Frontal cortex (tissue), 2 donors: ENCODE measurements around a stretch of chr17.

DNA sequence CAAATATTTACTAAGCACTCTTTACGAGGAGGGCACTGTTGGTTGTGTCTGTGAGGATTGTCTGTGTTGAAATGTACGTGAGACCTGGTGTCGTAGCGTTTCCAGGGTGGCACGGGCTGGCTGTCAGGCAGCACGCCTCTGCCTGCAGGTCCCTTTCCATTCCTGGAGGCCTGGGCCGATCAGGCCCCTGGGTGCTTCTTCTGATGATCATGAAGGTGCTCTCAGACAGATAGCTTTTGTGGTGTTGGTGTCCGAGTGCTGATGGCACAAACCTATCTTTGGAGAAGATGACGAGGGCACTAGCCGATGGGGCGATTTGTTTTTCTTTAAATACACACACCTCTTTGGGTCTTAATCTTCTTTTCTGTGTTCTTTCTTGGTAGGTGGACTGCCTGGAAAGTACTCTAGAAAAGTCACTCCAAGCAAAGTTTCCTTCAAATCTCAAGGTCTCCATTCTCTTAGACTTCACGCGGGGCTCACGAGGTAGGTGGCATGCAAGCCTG lies 19.5 kb downstream of the PGS1 start:
- RAMPAGE, long total RNA = no peak

GRCh38 chr17:78409114-78409767 lies 30.8 kb downstream of the PGS1 start:
- RAMPAGE, long total RNA = no peak

DNA sequence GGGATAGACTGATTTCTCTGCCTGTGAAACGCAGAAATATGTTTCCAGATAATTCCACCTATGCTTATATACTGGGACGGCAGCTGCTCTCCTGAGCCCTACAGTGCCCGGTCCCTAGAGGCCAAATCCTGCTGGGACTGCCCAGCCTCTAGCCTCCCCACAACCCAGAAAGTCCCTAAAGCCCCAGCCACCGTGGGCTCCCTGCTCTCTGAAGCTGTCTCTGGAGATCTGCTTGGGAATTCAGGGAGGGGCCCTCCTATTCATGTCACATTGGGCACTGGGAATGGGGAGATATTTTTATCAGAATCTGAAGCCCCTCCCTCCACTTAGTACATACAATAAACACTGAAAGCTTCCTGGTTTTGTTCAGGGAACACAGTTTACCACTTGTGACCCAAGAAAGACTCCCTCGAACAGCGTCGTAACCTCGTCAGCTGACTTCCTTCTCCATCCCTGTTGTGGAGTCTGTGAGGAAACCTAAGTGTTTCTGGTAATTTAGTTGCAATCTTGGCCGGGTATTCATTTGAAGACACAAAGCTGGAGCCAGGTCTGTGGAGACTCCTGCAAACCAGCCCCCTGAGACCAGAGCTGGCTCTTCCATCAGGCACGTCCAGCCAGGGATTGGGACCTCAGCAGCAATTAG lies 38.4 kb downstream of the PGS1 start:
- RAMPAGE, long total RNA = no peak

DNA sequence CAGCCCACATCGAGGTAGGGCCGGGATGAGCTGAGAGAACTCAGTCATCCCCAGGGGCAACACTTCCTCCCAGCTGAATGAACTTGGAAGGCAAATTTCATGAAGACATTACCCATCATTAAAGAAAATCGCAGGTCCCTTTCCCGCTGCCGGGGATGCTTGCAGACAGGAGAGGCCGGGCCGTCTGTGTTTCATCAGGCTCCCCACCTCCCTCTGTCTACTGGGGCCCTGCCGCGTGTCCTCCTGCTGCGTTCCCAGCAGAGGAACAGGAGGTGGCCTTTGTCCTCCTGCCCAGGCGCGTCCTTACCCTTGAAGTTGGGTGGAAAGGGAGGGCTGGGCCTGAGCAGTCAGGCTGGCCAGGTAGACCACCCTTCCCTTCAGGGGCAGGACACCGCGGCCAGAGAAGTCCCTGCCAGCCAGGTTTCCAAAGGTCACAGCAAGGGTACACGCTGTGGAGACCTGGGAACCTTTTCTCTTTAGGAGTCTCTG lies 11.4 kb upstream of the DNAH17 start:
- RAMPAGE, long total RNA = no peak

DNA sequence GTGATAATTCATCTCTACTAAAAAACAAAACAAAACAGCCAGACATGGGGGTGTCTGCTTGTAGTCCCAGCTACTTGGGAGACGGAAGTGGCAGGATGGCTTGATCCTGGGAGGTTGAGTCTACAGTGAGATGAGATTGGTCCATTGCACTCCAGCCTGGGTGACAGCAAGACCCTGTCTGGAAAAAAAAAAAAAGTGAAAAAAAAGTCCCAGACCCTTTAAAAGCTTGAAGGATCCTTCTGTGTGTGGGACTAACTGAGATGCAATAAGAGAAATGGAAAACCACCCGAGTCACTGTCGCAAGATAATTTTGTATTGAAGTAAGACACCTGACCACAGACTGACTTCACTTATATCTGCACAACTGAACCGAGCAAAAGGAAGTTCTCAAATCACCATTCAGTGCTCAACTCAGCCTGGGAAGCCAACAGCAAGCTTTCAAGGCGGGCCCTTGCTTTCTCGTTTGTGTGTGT lies 61.6 kb upstream of the DNAH17 start:
- RAMPAGE, long total RNA = no peak

- RAMPAGE, long total RNA = no peak
Observed at GRCh38 chr17:78680912-78681510, 101.1 kb downstream of the CYTH1 start.

- RAMPAGE, long total RNA = no peak
Observed at GRCh38 chr17:78683209-78683821, 98.8 kb downstream of the CYTH1 start.

DNA sequence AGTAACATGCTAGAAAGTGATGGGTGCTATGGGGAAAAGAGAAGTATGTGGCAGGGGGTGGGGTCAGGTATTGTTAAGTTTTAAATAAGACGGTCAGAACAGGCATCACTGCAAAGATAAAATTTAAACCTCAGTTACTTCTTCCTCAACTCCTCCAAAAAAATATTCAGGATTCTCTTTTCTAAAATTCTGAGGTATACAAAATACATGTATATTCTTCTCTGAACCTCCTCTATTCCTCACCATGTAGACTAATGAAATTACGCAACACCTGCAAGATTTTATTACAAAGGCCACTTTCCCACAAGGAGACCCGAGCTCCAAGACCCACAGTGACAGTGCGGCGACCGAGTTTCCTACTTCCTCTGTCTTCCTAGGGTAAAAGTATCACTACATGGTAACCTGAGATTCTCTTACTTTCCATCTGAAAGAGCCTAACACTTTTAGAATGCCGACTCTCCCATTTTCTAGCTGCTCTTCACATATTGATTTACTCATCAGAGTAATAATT lies 35.9 kb downstream of the CYTH1 start:
- RAMPAGE, long total RNA = no peak

DNA sequence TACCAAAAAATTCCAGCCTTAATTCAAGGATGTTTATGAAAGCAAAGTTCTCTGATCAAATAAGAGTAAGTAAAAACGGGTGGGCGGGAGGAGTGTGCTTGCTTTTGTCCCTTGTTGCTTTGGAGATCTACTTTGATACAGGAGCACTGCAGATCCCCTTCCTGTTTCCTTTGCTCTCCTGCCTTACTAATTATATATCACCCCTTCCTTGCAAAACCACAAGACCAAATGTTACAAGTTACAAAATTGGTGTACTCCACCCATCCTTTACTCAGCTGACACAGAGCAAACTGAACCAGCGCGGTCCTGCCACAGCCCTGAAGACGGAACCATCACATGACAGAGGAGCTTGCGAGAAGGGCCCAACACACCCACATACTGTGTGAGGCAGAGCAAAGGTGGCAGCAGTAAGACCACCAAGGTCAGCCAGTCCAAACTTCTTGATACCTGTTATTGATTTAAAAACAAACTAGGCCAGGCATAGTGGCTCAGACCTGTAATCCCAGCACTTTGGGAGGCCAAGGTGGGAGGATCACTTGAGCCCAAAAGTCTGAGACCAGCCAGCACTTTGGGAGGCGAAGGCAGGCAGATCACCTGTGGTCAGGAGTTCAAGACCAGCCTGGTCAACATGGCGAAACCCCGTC lies 33.3 kb downstream of the CYTH1 start:
- RAMPAGE, long total RNA = no peak

DNA sequence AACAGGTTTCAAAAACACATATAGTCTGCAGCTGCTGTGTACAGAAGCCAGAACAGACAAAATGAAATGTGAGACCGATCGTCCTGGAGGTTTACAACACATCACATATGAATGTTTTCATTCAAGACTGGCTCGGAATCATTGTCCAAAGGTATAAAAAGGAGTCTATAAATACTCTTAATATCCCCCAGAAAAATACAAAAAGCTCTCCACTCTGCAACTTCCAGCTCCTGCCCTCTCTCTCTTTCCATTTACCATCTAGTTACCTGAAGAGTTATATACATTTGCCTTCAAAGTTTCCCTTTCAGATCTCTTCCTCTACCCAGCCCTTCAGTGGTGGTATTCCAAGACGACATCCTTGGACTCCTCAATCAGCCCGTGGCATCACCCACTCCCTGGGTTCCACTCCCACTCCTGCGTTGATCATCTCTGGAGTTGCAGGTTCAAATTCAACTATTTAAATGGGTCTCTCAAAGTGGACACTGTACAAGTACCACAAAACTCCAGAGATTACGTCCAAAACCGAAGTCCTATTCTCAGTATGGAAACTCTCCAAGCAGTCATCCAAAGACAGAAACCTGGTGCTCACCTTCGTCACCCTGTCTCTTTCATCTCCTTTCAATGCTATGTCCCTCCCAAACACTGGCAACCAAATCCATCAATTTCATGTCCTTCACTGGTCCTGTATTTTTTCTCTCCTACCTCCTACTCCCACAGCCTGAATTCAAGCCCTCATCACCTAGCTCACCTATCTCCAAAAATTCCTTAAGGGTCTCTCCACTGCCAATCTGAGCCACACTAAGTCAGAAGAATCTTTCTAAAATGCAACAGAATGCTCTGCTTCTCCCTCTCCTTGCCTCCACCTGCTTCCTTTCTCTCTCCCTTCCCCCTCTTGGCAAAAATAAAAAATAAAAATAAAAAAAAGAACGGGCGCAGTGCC lies 13.9 kb downstream of the CYTH1 start:
- RAMPAGE, long total RNA = no peak

- RAMPAGE, long total RNA = no peak
Observed at GRCh38 chr17:78818567-78819372, 21.8 kb downstream of the USP36 start.

DNA sequence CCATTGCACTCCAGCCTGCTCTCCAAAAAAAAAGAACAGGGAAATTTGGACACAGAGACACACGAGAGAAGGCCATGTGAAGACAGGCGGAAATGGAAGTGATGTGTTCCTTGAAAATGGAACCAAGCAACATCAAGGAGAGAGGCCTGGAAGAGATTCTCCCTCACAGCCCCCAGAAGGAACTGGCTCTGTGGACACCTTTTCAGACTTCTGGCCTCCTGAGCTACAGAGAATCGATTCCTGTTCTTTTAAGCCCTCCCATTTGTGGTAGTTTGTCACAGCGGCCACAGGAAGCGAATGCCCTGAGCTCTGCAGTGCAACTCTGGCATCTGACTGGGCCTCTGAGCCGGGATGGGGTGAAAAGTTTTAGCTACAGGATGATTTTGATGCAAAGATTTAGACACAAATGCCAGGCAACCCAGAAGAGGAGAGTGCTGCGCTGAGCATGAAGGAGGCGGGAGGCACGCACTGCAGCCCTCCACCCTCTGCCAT lies 2.4 kb downstream of the TIMP2 start:
- RAMPAGE, long total RNA = no peak

GRCh38 chr17:78935164-78935949 lies 10.2 kb upstream of the TIMP2 start:
- RAMPAGE, long total RNA = no peak

- RAMPAGE, long total RNA = no peak
Observed at GRCh38 chr17:79224766-79225207, 150.2 kb downstream of the ENGASE start.

- RAMPAGE, long total RNA = no peak
Observed at GRCh38 chr17:79662707-79663141, 51.9 kb upstream of the RBFOX3 start.

GRCh38 chr17:79664886-79665771 lies 54.3 kb upstream of the RBFOX3 start:
- RAMPAGE, long total RNA = no peak

- RAMPAGE, long total RNA = no peak
Observed at GRCh38 chr17:79778298-79779221, 612 bp downstream of the CBX2 start.

DNA sequence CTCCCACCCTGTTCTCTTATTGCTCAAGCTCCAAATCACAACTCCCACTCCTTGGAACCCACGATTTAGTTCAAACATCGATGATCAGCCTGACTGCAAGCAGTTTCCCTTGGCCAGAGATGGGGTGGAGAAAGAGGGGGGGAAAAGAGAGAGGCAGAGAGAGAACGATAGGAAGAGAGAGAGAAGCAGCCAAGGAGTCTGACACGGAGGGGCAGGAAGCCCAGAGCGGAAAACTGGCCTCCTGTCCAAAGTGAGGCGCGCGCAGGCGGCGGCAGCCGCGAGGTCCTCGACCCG lies 1.6 kb upstream of the CBX8 start:
- RAMPAGE, long total RNA = no peak

DNA sequence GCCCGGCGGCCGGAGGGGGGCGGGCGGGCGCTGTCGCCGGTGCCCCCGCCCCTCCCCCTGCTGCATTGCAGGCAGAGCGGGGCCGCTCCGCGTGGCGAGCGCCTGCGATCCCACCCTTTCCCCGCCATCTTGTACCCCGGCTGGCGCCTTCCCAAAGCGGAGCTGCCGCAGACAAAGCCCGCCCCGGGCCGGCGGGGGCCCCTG lies 16.6 kb upstream of the CBX8 start:
- RAMPAGE, long total RNA = no peak

- RAMPAGE, long total RNA = no peak
Observed at GRCh38 chr17:79833703-79833829, 5.7 kb downstream of the CBX4 start.